Bronchial epithelial cell (primary cell): ENCODE measurements around the genes HTR2C, SLC25A5 and SEPTIN6.

DNA sequence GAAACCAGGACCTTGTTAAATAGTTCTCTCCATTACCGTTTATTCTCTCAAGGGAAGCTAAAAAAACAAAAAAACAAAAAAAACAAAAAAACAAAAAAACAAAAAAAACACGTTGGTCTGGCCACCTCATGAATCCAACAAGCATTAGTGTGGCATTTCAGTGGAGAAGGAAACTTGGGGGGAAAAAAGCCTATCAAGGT is 62.8 kb upstream of the ALG13 start:
- RRBS, 2 experiments = no CpG with 5 or more reads among the region's 2 CpGs

DNA sequence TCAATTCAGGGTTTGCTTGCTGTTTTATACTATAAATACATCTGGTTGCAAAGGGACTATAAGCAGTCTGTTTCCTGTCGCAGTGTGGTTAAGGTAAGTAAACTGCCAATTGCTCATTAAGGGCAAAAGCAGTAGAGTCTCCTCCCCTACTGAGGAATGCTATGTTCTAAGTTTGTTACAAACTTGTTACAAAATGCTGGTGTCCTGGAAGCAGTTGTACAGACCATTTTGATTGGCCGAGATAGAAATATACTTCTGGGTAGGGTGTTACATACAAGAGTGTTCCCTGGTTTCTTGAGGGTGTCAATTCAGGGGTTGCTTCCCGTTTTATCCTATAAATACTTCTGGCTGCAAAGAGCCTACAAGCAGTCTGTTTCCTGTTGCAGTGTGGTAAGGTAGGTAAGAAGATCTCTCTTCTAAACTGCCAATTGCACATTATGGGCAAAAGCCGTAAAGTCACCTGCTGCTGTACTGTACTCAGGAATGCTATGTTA is 5.7 kb downstream of the TRPC5OS start:
- RRBS, 2 experiments = no CpG with 5 or more reads among the region's 4 CpGs

- RRBS, 2 experiments = no CpG with 5 or more reads among the region's 19 CpGs
Measured at GRCh38 chrX:112718838-112719496, 39.2 kb upstream of the LHFPL1 start.

DNA sequence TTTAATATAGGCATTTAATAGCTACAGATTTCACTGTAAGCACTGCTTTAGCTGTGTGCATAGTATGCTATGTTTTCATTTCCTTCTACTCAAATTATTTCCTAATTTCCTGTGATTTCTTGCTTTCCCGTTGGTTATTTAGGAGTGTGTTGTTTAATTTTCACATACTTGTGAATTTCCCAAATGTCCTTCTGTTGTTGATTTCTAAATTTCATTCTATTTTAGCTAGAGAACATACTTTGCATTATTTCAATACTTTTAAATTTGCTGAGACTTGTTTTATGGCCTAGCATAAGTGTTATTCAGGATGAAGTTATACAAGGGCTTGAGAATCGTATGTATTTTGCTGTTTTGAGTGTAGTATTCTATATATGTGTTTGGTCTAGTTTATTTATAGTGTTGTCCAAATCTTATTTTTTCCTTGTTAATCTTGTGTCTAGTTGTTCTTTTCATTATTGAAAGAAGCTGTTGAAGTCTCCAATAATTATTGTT is 613.3 kb upstream of the HTR2C start:
- RRBS, 2 experiments = no CpG with 5 or more reads among the region's 2 CpGs

DNA sequence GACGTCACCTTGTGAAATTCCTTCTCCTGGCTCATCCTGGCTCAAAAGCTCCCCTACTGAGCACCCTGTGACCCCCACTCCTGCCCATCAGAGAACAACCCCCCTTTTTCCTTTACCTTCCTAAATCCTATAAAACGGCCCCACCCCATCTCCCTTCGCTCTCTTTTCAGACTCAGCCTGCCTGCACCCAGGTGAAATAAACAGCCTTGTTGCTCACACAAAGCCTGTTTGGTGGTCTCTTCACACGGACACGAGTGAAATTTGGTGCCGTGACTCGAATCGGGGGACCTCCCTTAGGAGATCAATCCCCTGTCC is 543.7 kb upstream of the HTR2C start:
- RRBS, 2 experiments = no CpG with 5 or more reads among the region's 8 CpGs

GRCh38 chrX:114583689-114584284 is at the start of gene HTR2C:
Gene HTR2C (plus strand): TSS chrX:114584086.
- RRBS, 2 experiments = no CpG with 5 or more reads among the region's 27 CpGs

- RRBS, 2 experiments = no CpG with 5 or more reads among the region's 2 CpGs
Measured at GRCh38 chrX:115013689-115013963, 3.8 kb downstream of the IL13RA2 start.

DNA sequence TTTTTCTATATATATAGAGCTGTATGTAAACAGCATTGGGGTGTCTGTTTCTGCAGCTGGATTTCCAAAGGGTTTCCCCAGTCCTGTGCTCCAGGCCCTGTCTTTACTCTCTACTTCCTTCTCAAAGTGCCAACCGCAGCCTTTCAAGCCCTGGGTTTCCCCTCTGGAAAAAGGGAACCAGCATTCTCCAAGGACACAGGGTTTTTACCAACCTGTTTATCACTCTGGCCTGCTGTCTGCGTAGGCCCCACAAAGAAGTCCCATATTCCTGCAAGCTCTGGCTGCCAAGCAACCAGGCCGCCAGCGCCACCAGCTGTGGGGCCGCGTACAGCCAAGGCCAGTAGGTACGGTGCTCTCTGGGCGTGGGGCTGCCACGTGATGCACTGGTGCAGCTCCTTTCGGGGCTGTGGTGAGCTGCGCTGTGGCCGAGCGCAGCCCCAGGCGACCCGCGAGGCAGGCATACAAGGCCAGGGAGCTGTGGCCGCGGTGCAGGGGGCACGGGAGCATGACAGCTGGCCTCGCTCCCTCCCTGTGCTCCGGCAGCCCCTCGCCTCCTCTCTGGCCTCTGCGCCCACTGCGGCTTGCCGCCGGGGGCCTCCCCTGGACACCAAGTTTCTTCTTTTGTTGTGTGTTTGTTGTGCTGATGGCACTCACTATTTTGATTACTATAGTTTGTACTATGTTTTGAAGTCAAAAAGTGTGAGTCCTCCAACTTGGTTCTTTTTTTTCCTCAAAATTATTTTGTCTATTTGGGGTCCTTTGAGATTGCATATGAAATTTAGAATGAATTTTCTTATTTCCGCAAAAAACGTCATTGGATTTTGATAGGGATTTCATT is 22.2 kb downstream of the LUZP4 start:
- RRBS, 2 experiments = 50 to 76% methylated on average over 6 of the region's 28 CpGs

- RRBS, 2 experiments = under 1 to 33% methylated on average over 11 of the region's 57 CpGs
Measured at GRCh38 chrX:115968065-115969360, 202.0 kb upstream of the AGTR2 start.

DNA sequence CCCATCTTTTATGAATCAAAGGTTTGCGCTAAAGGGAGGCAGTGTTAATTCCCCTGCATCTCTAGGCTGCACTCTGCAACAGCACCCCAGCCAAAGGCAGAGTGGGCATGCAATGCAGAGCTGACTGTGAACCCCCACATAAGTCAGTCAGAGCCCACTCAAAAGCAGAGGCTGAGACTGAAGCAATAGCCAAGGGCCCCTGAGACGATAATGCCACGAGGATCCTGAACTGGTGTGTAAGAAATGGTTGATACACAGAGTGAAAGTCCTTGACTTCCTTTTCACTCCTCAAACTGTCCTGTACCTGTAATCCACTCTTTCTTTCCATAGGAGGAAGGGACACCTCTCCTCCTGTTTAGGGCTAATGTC is 87.1 kb upstream of the WDR44 start:
- RRBS, 2 experiments = no CpG with 5 or more reads among the region's 3 CpGs

GRCh38 chrX:118497461-118498014 is 1.9 kb downstream of the DOCK11 start:
- RRBS, 2 experiments = no CpG with 5 or more reads among the region's 7 CpGs

DNA sequence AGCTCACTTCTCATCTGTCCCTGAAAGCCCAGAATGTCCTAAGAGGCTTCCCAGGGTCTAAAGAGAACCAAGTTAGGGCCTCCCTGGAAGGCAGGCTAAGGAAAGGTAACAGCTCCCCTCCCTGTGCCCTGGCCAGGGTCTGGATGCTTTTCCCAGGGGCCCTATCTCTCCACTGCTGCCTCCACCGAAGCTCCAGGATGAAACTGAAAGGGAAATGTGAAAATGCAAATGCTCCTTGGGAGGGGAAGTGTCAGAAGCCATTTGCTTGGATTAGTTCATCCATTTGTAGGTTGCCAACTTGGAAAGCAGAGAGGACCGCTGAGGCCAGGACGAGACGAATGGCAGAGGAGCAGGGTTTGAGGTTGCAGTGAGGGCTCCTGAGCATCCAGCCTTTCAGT is 46.0 kb upstream of the PGRMC1 start:
- RRBS, 2 experiments = no CpG with 5 or more reads among the region's 4 CpGs

- RRBS, 2 experiments = no CpG with 5 or more reads among the region's 10 CpGs
Measured at GRCh38 chrX:119209415-119210058, 26.5 kb upstream of the PGRMC1 start.

DNA sequence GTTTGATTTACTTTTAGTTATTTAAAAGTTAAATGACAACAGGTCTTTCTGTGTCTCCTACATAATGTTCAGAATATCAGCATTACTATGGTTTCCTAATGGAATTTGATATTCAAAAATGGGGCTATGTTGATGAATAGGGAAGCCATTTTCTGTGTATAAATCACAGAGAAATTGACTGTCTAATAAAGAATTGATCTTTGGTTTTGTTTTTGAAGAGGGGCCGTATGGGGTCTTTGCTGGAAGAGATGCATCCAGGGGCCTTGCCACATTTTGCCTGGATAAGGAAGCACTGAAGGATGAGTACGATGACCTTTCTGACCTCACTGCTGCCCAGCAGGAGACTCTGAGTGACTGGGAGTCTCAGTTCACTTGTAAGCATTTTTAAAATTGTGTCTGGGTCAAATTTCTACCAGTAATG is 4.0 kb downstream of the PGRMC1 start:
- RRBS, 2 experiments = no CpG with 5 or more reads among the region's 2 CpGs

DNA sequence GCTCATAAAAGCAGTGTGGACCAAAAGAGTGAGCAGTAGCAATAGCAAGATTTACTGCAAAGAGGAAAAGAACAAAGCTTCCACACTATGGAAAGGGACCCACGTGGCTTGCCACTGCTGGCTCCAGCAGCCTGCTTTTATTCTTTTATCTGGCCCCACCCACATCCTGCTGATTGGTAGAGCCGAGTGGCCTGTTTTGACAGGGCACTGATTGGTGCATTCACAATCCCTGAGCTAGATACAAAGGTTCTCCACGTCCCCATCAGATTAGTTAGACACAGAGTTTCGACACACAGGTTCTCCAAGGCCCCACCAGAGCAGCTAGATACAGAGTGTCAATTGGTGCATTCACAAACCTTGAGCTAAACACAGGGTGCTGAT is 12.4 kb upstream of the SLC25A43 start:
- RRBS, 2 experiments = no CpG with 5 or more reads among the region's 4 CpGs

DNA sequence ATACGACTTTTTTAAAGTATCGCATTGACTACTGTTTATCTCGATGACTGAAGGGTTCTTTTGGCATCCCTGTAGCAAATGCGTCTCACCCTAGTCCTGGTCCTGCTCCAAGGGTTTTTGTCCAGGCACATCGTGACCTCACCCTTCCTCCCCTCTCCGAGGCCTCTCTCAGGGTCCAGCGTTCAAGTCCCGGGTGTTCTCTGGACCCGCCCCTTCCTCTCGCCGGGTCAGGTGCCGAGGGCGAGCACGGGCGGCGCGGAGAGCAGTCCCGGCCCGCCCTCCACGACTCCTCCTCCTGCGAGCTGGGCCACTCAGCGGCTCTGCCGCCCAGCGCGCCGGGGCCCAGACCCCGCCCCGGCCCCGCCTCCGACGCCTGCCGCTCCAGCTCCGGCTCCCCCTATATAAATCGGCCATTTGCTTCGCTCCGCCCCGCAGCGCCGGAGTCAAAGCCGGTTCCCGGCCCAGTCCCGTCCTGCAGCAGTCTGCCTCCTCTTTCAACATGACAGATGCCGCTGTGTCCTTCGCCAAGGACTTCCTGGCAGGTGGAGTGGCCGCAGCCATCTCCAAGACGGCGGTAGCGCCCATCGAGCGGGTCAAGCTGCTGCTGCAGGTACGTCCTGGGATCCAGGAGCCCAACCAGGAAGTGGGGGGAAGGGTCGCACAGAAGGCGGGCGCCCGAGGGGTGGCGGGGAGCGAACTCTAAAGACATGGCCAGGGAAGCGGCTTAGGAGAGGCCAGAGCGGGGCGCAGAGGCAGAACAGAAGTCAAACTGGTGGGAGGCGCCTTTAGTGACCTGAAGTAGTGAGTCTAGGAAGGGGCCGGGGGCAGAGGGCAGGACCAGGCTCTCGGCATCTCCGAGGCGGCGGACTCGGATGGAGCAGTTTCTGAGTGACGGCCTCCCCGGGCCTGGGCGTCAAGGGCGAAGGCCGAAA is at the start of gene SLC25A5:
Gene SLC25A5, plus strand, starts transcription at position 428 of the 932 bp plus-strand sequence.
- RRBS, 2 experiments = 2 to 20% methylated on average over 28 of the region's 72 CpGs

DNA sequence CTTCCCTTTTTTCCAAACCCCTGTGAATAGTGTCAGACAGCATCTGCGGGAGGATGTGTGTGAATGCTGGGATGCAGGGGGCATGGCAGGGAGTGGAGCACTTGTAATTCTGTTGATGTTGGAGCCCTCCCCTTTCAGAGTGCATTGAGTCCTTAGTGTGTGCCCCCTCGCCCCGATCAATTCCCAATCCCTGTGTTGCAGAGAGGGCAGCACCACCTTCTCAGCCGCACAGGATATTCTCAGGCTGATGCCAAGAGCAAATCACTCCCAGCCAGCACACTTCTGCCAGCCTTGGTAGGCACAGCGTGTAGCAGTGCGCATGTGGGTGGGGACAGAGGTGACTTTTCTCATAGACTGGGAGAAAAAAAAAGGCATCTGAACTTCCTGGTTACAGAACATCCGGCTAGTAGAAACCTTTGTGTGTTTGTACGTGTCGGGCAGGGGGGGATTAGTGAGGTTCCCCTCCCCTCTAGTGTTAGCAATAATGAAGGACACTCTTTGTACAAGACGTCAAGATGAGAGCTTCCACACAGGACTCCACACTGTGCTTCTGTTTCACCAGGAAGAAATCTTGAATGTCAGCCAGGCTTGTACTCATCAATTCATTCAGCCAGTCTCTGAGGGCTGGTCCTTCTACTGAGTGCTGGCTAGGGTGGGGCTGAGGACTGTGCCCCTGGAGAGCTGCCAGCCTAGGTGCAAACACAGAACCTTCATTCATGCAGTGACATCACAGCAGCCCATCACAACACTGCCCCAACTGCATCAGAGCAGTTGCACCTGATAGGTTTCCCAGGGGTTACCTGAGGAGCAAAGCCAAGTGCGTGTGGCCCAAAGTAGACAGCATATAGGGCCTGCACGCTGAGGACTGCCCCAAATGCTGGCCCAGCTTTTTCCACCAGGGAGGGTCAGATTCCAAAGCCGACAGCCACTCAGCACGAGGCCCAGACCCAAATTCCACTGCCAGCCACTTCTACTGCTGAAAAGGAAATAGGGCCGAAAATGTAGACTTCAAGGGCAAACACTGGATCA is 34.6 kb downstream of the SLC25A5 start:
- RRBS, 2 experiments = no CpG with 5 or more reads among the region's 15 CpGs

- RRBS, 2 experiments = no CpG with 5 or more reads among the region's 7 CpGs
Measured at GRCh38 chrX:119606698-119606951, 32.3 kb downstream of the UBE2A start.

DNA sequence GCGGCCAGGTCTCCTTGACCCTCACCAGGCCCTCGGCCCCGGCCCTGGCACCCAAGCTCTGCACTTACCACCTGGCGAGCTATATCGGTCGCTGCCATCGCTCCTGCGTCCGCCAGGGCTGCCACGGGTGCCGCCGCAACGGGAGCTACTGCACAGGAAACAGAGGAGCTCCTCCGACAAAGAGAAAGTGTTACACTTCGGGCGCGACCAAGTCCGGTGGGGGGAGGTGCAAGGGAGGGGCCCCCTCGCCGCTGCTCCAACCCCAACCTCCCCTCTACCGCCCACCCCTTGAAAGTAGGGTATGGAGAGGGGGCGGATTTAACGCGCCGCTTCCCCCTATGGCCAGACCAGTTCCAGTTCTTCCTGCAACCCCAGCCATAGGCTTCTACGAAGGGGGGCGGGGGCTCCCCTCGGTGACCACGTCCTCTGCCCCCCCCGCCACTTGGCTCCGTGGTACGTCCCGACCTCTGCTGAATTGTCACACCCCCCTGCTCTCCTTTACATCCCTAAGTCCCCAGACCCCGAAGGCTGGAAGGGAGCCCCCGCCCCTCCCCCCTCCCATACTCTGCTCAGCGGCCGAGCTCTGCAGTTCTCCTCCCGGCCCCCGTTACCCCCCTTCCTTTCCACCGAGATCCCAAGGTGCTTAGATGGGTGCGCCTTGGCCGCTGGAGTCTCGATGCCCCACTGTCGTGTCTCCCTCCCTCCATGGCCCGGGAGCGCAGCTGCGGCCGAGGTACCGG is at the start of gene SEPTIN6:
Gene SEPTIN6, minus strand, starts transcription at position 161 of the 740 bp plus-strand sequence.
- RRBS, 2 experiments = 2 to 18% methylated on average over 1 of the region's 49 CpGs

GRCh38 chrX:119695402-119696071 is 2.6 kb upstream of the SEPTIN6 start:
- RRBS, 2 experiments = 66 to 74% methylated on average over 8 of the region's 24 CpGs